Heart right ventricle (tissue), 2 donors: ENCODE data around the genes PCYOX1 and CD207.

DNA sequence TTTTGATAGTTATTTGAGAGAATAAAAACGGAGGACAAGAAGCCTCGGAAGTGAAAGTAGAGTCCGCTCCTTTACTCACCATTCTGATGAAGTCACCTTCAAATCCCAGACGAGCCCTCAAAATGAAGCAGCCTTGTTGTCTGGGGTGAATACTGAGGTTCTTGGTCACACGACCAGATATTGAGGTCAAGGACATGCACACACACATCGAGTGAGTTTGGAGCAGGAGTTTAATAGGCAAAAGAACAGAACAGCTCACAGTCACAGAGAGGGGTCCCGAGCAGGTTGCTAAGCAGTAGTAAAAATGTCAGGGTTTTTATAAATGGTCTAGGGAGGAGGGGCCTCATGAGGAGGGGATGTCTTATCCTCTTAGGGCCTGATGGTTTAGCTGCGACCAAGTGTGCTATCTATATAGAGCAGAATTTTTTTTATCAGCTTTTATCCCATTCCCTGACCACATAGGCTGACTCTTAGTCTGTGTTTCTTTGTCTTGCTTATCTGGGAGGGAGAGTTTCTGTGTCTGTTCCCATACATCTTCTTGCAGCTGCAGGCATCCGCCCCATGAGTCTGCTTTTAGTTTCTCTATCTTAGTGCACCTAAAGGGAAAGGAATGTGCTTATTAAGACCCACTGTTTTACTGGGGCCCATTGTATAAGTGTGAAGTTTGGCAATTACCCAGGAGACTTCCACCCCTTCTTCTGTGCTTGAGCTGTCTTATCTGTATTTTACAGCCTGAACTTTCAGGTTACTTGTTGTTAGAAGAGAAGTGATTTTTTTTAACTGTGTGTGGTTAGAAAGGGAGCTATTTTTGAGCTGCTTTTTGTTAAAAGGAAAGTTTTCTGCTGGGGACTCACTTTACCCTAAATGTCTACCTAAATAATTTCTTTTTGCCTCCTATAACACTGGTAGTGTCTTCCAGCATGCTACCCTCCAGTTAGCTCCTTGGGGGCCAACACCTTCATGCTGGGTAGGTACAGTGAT is 30.5 kb upstream of the GMCL1 start:
- PRO-cap, 2 experiments = peak in 1 of 2 experiments; most common minus-strand start position 290 of the sequence (in 1)

- PRO-cap, 2 experiments = no peak in any of the 2 experiments
These were observed 21.6 kb upstream of the GMCL1 start for GRCh38 chr2:69807898-69808248.

GRCh38 chr2:69945261-69946032 is 16.0 kb downstream of the ASPRV1 start:
- PRO-cap, 2 experiments = no peak in any of the 2 experiments

- PRO-cap, 2 experiments = no peak in any of the 2 experiments
These were observed 57.5 kb upstream of the ASPRV1 start for GRCh38 chr2:70018797-70019463.

DNA sequence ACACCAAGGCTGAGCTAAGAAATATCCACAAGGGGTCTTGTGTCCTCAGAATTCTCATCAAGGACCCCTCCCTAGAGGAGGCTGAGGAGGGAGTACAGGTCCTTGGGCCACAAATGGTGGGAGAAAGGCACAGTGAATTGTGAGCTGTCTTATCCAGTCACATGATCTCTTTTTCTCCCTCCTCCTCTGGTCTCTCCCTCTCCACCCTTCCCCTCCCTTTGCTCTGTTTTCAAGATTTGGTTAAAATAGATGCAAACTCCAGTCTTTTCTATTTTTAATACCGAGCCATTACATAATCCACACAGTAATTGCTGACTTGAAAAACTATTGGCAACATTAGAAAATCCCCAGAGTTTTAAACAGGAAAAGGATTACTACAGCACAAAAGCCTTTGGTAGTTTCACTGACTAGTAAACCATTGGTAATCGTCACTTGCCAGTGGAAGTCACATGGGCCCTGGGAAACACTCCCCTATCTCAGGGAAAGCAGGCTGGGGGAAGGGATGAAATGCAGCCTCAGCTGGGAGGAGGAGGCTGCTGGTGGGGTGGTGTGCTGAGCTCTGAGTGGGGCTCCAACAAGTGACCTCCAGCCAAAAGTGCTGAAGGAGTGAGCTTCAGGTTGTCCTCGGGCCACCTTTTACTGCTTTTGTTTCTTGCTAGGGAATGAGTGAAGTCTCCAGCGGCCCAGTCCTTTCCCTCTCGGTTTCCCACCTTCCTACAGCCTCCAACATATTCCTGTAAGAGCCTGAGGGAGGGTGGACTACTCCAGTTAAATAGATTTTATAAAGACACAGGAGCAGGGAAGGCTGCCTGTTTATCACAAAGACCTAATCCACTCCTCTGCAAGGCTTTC is 57.3 kb upstream of the PCBP1 start:
- PRO-cap, 2 experiments = peak in 2 of 2 experiments; most common plus-strand start position 502 of the sequence (in 1); most common minus-strand start position 409 of the sequence (in 1)

DNA sequence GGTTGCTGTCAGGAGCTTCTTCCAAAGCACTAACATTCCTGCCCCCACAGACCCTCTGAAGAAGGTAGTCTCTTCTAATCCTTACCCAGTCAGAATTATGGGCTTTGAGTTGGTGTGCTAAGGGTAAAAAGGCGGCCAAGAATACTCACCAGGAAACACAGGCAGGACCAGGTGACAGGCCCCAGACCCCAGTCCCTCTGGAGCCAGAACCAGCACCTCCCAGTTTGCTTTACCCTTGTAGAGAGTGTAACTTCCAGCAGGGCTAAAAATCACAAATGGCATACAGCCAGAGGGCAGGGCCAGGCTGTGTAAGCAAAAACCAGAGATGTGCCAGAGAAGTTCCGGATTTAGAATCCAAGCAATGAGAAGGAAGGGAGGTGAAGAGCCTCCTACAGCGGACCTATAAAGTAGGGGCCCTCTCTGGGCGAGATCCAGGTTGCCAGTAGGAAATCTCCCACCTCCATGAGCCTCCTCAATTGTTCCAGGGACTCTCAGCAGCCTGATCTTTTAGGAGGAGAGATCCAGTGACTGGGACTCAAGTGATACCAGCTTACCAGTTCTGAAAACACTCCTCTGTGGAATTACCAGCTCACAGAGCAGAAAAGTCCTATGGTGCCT is 52.4 kb upstream of the PCBP1 start:
- PRO-cap, 2 experiments = peak in 1 of 2 experiments; most common plus-strand start position 368 of the sequence (in 1); most common minus-strand start position 237 of the sequence (in 1)

DNA sequence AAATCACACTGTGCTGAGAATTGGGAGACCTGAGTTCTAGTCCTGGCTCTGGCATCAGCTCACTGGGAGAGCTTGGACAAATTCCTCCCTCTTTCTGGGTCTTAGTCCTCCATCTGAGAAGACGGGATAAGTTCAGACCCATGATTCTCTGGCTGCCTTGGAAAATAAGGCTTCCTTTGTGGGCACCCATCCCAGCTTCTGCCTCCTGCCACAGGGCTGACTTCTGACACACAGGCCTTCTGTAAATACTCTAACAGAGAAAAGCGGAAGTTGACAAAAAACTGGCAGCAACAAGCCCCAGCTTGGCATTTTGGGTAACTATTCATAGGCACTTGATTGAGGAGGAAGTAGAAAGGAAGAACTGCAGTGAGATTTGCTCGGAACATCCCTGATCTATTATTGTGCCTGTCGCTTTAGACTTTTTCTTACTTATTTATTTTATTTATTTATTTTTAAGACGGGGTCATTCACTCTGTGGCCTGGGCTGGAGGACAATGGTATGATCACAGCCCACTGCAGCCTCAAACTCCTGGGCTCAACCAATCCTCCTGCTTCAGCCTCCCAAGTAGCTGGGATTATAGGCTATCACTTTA is 7.9 kb downstream of the PCBP1 start:
- PRO-cap, 2 experiments = peak in 2 of 2 experiments; most common plus-strand start position 331 of the sequence (in 2); most common minus-strand start position 218 of the sequence (in 2)

- PRO-cap, 2 experiments = no peak in any of the 2 experiments
These were observed 16.5 kb downstream of the PCBP1 start for GRCh38 chr2:70103737-70104199.

GRCh38 chr2:70115352-70116495 is 28.4 kb downstream of the PCBP1 start:
- PRO-cap, 2 experiments = peak in 2 of 2 experiments; most common plus-strand start chr2:70115740 (in 2); most common minus-strand start chr2:70115670 (in 1)

- PRO-cap, 2 experiments = peak in 2 of 2 experiments; most common plus-strand start chr2:70258147 (in 1); most common minus-strand start chr2:70258039 (in 2)
These were observed at the start of gene PCYOX1 for GRCh38 chr2:70257829-70258300. PCYOX1 (plus strand) TSS chr2:70258137.

DNA sequence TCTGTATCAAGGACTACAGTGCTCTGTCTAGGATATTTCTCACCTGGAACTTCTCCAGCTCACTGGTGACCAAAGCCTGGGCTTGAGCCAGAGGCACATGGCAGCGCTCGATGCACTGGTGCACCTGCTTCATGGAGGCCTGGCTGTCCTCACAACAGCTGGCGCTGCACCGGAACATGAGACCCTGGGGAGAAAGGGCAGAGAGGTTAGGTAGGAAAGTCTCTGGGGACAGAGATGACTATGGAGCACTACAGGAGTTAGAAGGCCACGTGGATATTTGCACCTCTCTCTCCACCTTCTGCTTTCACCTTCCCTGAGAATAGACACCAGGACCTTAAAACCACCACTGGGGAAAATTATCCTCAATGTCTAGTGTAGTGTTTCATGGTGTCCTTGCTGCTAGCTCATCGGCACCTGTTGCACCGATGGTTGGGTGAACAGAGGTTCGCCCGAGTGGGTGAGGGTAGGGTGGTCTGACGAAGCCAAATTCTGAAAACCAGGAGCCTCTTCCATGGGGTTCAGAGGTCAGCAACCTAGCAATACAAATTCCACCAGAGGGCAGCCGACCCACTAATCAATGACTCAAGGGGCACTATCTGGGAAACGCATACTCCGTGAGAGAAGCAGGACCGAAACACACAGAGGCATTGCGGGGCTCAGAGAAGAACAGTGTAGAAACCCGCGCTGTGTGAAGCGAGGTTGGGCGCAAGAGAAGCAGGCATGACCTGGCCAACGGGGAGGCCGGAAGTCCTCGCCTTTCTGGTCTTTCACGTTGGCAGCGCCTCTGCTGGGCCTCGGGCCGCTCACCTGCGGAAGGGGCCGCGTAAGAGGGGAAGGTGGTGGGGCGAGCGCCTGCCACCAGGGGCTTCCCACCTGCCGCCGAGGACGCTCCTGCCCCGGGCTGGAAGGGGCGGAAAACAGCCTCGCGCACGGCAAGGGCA is 800 bp downstream of the FAM136A start:
- PRO-cap, 2 experiments = peak in 1 of 2 experiments; most common plus-strand start position 608 of the sequence (in 1)

DNA sequence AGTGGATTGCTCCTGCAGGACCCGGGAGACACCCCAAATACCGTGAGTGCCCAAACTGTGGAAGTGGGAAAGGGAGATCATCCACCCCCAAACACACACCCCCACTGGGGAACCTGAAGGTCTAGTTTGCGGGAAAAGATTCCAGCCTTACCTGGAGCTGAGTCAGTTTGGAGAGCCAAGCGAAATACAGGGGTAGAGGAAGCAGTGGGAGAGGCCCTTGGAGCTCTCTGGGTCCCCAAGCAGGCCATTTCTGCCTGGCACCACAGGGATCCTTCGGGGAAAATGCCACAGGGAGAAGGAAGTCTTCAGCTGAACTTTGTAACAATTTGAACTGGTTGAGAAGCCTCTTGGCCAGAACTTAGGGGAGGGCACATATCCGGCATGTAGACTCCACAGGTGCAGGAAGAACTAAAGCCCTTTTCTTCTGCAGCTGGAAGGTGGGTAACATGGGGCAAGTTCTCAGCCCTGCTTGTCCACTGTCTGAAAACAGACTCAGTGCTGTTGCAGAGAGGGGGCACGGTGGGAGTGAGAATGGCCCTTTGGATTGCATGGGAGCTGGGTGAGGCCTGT is 101.3 kb upstream of the FAM136A start:
- PRO-cap, 2 experiments = no peak in any of the 2 experiments

DNA sequence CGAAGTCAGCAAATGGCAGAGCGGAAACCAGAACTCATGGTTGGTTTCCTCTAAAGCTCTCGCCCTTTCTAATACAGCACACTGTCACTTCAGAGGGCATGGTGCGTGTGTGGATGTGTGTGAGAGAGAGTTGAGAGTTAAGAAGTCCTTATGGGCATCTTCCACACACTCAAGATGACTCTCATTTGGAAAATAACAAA is 78.3 kb downstream of the TGFA start:
- PRO-cap, 2 experiments = no peak in any of the 2 experiments

DNA sequence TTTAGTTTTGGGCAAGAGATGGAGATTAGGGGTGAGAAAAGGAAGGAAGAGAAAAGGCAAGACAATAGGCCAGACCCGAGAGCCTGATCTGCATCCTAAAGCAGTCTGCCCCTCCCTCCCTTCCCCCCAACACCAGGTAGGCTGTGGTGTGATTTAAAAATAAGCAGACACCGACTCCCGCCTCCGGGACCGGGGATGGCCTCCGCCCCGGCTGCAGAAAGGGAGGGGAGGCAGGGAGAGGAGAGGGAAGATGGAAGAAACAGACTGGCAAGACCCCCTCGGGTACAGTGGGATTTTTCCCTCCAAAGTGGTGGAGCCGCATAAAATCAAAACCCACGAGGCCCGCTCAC is 1.0 kb downstream of the ADD2 start:
- PRO-cap, 2 experiments = no peak in any of the 2 experiments

DNA sequence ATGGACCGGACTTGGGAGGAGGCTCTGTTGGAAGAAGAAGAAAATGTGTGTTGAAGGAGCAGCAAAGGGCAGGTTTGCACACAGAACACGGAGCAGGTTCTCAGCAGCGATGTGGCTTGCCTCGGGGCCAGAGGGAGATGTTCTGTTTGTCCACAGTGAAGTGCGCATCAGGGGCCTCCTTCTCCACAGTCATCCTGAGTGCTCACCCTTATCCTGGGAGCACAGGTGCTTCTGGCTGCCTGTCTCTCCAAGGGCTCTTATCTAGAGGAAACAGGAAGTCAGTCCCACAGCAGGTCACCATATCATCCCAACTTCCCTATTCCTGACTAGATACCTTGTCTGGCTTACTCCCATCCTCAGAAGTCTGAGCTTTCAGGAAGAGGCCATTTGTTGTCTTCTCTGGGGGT is at the start of gene CD207:
CD207 (minus strand) TSS at position 233 of the 407 bp plus-strand sequence.
- PRO-cap, 2 experiments = no peak in any of the 2 experiments

GRCh38 chr2:70897231-70897759 is 3.1 kb upstream of the VAX2 start:
- PRO-cap, 2 experiments = peak in 2 of 2 experiments; most common plus-strand start chr2:70897421 (in 1); most common minus-strand start chr2:70897338 (in 1)

DNA sequence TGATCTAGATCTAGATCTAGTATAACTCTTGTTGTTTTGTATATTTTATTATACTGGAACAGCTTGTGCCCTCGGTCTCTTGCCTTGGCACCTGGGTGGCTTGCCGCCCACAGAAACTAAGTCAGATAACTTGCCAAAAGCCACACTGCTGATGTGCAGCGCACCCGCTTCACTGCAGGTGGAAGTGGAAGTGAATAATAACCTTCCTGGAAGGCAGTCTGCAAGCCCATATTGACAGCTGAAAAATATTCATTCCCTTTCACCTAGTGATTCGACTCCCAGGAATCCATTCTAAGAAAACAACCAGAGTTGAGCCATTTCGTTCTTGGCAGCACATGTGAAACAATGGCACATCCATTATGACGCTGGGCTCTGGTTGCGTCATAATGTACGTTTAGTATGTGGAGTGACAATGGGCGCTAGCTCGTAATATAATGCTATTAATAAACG is 648 bp upstream of the ANKRD53 start:
- PRO-cap, 2 experiments = no peak in any of the 2 experiments

GRCh38 chr2:70987150-70988228 is 7.2 kb downstream of the TEX261 start:
- PRO-cap, 2 experiments = no peak in any of the 2 experiments

GRCh38 chr2:71277413-71278292 is 50.8 kb upstream of the PAIP2B start:
- PRO-cap, 2 experiments = no peak in any of the 2 experiments

GRCh38 chr2:71428420-71428743 is 38.1 kb upstream of the DYSF start:
- PRO-cap, 2 experiments = no peak in any of the 2 experiments